T-cell (primary cell): ENCODE measurements around the gene STX12.

DNA sequence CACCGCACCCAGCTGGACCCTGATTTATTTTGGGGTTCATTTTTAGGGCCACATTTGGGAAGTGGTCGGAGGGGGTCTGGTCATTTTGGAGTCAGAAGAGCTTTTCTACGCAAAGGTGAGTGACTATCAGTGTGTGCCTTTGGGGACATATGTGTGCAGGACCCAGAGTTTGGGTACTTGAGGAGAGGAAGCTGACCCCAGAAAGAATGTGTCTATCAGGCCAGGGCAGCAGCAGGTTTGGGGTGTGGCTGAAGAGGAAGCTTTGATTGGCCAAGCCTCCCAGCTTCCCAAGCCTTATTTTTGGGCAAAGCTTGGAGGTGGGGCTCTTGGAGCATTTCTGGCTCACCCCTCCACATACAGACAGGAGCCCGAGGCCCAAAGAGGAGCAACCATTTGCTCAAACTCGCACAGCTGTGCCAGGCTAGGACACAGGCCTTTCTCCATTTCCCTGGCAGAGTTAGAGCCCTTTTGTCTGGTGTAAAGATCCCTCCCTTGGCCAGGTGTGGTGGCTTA, 4.7 kb downstream of the GPR3 start:
- PRO-cap, 7 experiments: no peak in any of the 7 experiments

DNA sequence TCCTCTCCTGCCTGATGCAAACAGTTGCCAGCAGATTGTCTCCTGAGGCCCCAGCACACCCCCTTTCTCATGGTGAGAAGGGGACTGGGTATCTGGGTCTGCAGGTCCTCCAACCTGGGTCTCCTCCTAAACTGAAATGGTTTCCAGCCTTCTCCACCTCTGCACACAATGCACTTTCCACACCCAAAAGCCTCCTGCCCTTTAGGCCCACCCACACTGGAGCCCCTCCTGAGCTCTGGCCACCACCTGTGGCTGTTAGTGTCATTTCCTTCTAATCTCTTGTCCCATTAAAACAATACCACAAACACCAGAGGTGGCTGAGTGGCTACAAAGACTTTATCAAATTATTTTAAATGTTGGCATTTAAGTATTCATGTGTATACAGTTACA, 11.5 kb downstream of the GPR3 start:
- PRO-cap, 7 experiments: no peak in any of the 7 experiments

DNA sequence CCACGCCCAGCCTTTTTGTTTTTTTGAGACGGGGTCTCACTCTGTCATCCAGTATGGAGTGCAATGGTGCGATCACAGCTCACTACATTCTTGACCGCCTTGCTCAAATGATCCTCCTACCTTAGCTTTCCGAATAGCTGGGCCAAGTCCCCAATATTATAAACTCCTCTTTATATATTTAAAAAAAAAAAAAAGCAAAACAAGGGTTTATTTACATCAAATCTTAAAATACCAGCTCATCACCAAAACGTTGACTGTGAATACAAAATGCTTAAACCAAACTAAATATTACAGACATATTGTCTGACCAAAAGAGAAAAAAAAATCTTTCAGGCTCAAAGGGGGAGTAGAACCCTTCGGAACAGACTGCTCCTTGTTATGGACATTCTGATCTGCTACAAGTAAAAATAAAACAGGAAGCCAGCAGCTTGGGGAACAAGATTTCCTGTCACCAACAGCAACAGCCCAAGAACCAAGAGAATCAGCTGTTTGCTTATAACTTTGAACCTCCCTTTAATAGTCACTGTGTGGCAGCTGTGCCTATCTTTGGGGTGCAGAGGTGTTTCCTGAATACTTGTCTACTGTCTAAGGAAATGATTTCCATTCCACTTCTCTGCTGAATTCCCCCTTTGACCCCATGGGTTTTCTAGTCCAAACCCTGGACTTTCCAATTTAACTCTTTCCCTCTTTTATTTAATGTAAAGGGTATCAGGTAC, 38.4 kb downstream of the GPR3 start:
- PRO-cap, 7 experiments: peak in 1 of 7 experiments; most common plus-strand start position 543 of the sequence (in 1); most common minus-strand start position 394 of the sequence (in 1)

DNA sequence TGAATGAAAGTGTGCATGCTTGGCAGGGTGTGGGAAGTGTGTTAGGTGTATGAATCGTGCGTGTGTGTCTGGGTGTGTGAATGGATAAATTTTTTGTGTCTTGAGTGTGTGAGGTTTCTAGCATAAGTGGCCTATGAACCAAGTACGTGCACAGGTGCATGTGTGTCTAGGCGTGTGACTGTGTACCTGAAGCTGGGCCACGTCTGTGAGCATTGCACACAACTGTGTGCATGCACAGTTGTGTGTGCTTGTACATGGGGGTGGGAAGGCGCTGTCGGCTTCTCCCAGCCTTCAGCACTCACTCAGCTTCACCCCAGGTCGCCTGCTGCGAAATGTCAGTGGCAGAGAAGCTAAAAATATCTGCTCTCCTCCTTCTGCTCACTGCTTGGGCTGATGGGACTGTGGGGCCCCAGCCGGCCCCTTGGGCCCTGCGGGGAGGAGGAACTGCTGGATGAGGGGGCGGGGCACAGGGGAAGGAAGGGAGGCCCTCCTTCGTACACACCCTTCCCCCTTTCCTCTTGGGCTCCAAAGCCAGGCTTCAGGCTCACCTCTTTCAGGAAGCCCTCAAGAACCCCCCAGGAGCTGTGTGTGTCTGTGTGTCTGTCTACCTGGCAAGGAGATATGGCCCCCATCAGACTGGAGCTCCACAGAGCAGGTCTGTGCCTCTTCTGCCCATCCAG, 35.4 kb upstream of the WASF2 start:
- PRO-cap, 7 experiments: peak in 4 of 7 experiments; most common plus-strand start position 504 of the sequence (in 1); most common minus-strand start position 333 of the sequence (in 2)

DNA sequence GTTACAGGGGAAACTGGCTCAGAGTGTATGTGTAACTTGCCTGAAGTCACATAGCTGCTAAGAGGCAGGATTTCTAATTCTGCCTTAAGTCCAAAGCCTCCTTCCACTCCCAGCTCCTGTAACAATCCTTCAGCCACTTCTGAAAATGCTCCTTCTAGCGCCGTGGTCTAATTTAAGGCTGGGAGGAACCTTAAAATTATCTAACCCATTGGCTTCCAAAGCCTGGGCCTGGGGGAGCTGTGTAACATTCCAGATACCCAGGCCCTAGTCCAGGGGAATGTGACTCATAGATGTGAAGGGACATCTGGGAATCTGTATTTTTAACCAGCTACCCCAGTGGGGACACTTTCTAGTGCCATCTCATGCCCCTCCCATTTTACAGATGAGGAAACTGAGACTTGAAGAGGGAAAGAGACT, 49.0 kb downstream of the AHDC1 start:
- PRO-cap, 7 experiments: no peak in any of the 7 experiments

GRCh38 chr1:27555348-27555755, 48.6 kb downstream of the AHDC1 start:
- PRO-cap, 7 experiments: no peak in any of the 7 experiments

DNA sequence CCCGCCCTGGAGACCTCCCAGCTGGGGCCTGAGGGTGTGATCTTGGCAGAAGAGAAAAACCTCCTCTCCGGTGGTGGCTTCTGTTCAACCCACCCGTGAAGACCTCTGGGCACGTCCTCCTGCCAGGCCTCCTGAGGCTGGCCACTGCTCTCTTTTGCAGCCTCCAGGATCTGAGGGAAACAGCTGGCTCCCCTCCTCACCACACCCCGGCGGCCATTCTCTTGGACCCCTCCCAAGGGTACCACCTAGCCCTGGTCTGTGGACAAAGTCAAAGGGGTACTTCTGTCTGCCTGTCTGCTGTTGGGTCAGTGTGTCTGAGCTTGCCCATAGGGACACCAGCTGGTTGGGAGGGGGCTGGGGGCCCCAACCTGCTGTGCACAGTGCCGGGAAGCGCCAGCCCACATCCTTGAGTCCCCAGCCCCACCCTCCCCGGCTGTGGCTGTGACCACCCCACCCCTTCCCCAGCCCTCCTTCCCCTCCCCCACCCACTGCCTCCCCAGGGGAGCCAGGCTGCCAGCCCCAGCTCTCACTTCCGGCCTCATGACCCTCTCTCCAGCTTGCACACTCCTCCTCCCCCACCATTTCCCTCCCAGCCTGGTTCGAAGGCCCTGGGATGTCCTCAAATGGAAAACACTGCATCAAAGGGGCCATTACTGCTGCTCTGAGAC, 48.1 kb downstream of the AHDC1 start:
- PRO-cap, 7 experiments: no peak in any of the 7 experiments

DNA sequence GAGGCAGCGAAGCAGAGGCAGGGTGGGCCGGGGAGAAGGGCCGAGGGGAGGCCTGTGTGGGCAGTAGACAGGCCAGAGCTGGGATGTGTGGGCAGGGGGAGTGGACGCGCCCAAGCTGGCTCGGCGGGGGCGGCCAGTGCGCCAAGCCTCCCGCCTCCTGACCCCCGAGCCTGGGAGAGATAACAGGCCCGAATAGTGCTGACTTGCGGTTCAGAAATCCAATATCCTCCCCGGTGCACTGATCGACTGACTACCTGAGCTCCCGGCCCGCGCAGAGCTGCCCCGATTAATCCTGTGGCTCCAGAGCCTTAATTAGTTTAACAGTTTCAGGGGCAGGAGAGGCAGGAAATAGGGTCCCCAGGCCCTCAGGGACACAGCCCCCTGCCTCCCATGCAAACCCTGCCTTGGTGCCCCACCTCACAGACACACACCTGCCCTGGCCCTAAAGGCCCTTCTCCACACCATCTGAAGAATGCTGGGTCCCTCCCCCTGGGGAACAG, 41.8 kb downstream of the AHDC1 start:
- PRO-cap, 7 experiments: no peak in any of the 7 experiments

GRCh38 chr1:27564753-27565563, 39.0 kb downstream of the AHDC1 start:
- PRO-cap, 7 experiments: no peak in any of the 7 experiments

DNA sequence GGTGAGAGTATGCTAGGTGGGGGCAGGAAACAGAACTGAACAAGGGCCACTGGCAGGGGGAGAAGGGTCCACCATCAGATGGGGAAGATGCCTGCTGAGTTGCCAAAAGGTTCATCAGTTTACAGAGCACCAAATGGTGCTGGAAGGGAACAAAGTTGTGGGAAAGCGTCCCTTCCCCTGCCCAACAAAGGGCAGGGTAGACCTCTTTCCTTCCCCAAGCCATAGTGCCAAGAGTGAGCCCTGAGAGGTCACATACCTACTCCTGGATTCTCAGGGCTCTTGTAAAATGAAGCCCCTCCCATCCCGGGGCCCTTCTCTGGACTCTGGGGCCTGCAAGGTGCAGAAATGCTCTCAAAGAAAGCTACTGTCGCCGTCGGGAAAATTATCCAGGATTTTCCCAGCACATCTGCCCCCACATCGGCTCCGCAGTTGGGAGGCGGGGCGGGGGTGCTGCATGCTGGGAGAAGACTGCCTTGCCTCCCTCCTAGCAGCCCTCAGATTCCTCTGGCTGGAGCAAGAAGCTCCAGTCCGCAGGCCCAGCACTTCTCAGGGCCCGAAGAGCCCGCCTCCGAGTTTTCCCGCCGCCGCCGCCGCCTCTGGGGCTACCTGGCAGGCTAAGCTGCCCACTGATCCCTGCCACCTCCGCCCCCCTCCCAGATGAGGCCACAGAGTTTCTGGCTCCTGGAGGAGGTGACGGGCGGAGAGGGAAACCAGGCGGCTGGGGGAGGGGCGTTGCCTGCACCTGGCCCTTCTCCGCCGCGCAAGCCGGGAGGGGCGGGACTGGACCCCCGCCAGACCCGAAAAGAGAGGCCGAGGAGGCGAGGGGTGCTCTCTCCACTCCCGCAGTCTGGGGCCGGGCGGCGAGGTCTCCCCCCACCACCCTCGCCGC, 29.1 kb downstream of the AHDC1 start:
- PRO-cap, 7 experiments: no peak in any of the 7 experiments

DNA sequence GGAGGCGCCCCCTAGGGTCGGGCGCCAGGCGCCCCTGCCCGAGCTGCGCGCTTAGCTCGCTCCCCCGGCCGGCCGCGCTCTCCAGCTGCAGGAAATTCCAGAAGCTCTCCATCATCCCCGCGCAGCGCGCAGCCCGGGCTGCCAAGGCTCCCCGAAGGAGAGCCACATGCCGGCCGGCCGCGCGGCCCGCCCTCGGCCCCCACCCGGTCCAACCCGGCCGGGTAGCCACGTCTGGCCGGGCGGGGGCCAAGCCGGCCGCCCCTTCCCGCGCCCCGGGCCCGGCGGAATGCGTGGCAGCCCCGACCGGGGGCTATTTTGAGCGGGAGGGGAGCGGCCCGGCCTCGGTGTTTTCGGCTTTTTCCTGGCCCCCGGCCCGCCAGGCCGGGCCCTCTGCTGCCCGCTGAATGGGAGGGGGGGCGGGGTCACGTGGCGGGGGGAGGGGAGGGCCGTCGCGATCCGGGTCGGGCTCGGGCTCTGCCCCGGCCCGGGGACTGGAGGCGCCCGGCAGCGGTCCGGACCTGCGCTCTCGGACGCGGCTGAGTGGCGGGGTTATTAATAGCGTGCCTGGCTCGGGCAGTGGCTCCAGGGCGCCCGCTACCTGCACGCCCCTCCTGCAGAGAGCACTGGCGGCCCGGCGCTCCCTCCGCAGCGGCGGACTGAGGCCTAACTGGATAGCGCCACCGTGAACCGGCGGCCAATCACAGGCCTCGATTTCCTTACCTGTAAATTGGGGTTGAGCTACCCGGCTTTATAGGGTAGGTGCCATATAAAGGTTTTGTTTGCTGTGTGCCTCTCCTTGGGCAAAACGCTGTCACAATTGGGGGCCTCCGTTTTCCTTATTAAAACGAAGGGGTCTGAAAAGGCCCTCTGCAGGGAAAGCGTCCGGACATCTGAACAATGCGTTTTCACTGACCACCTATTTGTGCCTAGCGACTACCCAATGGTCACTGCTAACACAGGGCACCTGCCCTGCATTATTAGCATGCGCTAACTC, 28.2 kb downstream of the AHDC1 start:
- PRO-cap, 7 experiments: no peak in any of the 7 experiments

DNA sequence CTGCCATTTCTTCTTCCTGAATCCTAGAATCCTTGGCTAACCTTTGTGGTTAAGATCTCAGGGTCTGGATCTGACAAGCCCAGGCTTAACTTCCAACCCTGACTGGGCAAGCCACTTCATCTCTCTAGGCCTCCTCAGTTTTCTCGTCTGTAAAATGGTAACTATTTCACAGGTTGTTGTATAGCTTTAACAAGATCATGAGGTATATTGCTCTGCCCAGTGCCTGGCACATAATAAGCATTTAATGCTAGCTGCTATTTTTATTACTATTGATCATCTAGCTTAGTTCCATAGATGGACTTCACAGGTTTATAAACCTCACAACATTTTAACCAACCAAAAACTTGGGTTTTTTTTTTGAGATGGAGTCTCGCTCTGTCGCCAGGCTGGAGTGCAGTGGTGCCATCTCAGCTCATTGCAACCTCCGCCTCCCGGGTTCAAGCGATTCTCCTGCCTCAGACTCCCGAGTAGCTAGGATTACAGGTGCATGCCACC, 23.4 kb downstream of the AHDC1 start:
- PRO-cap, 7 experiments: peak in 1 of 7 experiments; most common minus-strand start position 380 of the sequence (in 1)

GRCh38 chr1:27593208-27594062, 10.5 kb downstream of the AHDC1 start:
- PRO-cap, 7 experiments: no peak in any of the 7 experiments

DNA sequence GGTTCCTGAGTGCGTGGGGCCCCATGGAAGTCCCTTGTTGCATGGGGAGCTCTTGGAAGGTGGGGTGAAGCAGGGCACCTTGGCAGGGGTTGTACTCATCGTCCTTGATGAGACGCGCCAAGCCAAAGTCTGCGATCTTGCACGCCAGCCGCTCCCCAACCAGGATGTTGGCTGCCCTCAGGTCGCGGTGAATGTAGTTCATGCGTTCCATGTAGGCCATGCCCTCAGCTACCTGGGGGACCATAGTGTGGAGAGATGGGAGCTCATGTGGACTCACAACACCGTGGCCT, 10.4 kb upstream of the AHDC1 start:
- PRO-cap, 7 experiments: no peak in any of the 7 experiments

GRCh38 chr1:27617374-27618031, 13.6 kb upstream of the AHDC1 start:
- PRO-cap, 7 experiments: no peak in any of the 7 experiments

GRCh38 chr1:27624508-27625641, 10.1 kb downstream of the FGR start:
- PRO-cap, 7 experiments: peak in 1 of 7 experiments; most common plus-strand start chr1:27625441 (in 1)

DNA sequence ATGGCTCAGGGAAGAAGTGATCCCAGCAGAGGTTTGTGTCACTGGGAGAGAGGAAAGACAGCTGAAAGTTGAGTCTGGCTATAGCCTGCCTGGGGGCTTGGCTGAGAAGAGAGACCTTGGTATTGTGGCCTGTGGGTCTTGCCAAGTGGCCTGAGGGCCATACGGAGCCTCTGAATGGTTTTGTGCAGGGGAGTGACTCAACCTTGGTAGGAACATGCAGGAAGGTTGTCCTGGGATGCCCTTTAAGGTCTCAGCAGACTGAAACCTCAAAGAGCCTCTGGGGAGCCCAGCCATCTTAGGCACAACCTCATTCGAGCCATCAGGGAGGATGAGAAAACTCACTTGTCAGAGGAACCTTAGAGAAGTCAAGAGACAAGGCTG, 13.1 kb downstream of the IFI6 start:
- PRO-cap, 7 experiments: no peak in any of the 7 experiments

DNA sequence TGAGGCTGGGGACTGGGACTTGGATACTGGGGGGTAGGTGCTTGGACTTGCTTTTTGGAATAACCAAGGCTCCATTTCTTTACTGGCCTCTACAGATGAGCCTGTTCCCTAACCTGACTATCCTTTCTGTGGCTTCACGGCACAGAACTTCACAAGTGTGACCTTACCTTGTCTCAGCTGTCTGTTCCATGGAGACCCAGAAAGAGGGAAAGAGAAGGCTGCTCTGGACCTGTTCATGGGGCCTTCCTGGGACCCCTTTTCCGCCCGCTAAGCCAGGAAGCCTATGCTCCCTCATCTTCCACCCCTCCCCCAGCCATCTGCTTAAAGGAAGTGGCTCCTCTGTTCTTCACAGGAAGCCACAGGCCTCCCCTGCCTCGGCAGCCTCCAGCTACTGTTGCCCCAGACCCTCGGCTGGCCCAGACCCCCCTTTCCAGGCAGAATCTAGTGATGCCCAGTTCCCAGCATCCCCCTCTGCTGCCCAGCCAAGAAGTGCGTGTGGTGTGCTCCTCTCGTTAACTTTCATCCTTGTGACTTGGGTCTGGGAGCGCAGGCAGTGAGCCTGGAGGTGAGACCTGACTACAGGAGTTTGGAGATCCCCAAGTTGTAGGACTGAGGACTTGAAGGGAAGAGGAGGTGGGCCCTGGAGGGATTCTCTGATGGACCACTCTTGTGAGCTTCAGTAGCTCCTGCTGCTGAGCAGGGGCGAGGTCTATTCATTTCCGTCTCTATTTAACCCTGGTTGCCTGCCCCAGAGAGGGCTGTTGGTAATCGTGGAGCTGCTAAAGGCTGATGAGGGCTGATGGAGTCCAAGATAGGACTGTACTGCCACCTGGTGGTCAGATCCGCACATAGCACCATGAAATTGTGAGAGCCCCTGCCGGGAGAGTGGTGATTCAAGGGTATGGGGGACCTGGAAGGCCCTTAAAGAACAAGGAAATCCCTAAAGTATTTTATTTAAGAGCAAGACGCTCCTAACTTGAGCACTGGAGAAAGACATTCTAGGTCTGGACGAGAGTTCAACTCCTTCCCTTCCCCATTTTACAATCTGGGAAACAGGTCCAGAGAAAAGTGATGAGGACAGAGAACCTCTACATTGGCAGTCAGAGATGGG, 9.1 kb downstream of the IFI6 start:
- PRO-cap, 7 experiments: peak in 7 of 7 experiments; most common plus-strand start position 351 of the sequence (in 4); most common minus-strand start position 691 of the sequence (in 7)

DNA sequence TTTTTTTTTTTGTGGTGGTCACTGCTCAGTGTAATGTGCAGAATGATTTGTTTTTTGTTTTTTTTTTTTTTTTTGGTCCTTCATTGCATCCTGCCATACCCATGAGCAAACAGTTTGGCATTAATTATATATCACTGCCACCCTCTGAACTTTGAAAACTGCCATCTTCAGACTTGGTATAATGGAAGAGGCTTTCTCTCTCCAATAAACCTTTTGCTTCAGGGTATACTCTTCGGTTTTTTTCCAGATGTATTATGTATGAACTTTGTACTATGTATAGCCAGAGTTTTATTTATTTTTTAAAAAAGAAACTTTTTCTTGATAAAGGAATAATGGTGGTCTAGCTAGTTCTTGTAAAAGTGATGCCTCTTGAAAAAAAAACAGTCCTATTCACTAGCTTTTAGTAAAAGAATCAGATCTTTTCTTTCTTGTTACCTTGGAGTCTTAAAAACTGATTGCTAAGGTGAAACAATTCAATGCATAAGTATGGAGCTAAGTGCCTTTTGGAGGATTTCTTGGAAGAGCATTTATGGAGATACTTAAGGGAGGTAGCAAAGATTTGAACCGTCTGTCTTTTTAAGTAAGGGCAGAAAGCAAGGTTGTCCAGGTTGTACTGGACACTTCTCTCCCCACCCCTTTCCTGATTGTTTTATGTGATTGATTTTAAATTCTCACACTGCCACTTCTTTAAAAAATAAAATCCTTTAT, 12.0 kb upstream of the STX12 start:
- PRO-cap, 7 experiments: no peak in any of the 7 experiments

DNA sequence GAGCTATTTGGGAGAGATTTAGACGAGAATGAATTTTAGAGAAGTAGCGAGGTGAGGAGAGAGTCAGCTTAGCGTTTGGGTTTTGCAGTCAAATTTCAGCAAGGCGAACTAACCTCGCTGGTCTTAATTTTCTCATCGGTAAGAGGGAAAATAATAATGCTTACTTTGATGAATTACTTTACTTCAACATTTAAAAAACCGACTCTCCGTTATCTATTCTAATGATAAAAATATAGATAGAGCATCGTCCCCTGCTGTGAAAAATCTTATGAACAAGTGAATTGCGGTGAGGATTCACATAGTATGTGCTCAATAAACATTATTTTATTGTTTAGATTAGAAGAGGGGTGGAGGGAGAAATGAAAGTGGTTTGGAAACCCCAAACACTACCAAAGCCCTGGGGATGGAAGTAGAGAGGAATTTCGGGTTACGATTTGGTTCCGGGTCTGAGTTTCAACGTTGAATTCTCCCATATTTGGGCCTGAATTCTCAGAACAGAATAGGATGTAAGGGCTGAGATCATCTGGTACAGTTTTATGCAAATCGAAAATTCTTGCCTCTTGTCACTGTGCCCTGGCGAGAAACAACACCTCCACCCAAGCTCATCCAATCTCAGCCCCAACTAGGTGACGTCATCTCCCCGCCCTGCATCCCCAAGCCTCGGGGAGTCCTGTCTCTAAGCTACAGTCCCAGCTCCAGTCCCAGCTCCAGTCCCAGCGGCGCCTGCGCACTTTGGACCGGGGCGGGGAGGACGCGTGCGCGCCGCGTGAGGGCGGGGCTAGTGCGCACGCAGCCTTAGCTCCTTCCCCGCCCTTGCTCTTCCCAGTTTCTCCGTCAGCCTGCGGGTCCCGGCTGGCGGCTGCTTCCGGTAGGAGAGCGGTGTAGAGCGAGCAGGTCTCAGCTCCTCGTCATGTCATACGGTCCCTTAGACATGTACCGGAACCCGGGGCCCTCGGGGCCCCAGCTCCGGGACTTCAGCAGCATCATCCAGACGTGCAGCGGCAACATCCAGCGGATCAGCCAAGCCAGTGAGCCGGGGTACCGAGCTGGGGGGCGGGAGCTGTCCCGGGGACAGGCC, at the start of gene STX12:
TSS of gene STX12 (plus strand) at position 822 of the 1,078 bp plus-strand sequence.
- PRO-cap, 7 experiments: peak in 7 of 7 experiments; most common plus-strand start position 963 of the sequence (in 3); most common minus-strand start position 536 of the sequence (in 7)